ENCODE measurements around a stretch of chr6.

DNA sequence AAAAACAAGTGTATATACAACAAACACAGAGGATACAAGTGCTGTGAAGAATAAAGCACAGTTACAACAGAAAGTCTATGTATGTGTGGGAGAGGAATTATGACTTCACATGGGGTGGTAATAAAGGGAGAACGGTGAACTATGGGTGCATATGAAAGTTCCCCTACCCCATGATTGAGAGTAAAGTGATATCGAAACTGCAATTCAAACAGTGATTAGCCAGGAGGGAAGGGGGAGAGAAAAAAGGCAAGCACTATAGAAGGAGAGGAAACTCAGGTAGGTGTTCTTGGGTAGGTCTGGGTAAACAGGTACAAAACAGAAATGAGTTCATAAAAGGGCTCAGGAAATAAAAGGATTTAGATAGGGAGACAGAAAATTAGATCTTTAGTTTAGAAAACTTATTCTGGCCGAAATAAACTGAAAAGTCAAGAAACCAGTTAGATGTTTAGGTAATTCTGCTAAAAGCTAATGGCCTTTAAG, 24.4 kb downstream of the HBS1L start:
- PRO-cap: unidirectional peak, minus-strand start at position 176 of the sequence

GRCh38 chr6:135191717-135192156, 10.6 kb downstream of the MYB start:
- PRO-cap: no peak

DNA sequence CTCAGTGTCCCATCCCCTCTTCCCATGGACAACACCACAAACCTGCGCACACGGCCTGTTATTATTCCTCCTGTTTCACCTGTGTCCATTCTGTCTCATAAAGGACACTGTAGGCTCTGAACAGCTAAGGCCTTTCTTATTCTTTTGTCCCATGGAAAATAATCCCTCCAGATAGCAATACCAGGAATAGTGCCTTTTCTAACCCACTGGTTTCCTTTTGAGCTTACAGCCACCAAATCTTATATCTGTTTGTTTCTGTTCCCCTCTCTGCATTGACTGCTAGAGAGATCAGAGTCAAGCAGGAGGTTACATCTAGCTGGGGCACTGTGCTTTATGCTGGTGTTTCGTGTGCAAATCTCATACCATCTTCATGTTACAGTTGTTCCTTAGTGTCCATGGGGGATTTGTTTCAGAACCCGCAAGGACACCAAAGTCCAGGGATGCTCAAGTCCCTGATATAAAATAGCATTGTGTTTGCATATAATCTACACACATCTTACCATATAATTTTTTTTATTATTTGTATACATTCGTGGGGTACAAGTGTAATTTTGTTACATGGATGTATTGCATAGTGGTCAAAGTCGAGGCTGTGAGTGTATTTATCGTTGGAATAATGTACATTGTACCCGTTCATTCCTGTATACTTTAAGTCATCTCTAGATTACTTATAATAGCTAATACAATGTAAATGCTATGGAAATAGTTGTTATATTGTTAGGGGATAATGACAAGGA, 34.9 kb downstream of the MYB start:
- PRO-cap: no peak

DNA sequence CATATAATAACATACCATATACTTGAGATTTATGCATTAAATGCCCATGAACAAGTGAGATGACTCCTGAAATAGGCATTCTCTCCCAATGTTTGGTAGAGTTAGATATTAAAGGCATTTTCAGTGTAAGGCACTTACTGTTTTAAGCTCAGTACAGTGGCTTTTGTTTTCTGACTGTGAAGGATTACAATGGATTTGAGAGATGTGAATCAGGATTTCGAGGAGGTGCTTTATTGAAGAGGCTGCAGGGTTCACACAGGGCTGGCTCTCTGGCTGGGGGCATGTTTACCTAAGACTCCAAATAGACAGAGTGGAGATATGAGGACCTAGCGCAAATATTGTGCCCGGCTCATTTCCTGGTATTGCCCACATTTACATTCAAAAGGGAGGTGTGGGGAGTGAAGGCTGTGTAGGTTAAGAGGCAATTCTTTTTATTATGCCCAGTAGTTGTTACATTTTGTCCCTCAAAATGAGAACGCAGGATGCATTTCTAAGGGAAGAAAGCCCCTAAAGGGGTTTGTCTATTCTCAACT, 70.3 kb downstream of the MYB start:
- PRO-cap: no peak

GRCh38 chr6:135322896-135323516, 141.9 kb downstream of the MYB start:
- PRO-cap: no peak

- PRO-cap: no peak
Observed at GRCh38 chr6:135722668-135722955, 128.9 kb upstream of the PDE7B start.

DNA sequence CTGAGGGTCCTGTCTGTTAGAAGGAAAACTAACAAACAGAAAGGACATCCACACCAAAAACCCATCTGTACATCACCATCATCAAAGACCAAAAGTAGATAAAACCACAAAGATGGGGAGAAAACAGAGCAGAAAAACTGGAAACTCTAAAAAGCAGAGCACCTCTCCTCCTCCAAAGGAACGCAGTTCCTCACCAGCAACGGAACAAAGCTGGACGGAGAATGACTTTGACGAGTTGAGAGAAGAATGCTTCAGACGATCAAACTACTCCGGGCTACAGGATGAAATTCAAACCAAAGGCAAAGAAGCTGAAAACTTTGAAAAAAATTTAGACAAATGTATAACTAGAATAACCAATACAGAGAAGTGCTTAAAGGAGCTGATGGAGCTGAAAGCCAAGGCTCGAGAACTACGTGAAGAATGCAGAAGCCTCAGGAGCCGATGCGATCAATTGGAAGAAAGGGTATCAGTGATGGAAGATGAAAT, 149.7 kb downstream of the PDE7B start:
- PRO-cap: no peak

DNA sequence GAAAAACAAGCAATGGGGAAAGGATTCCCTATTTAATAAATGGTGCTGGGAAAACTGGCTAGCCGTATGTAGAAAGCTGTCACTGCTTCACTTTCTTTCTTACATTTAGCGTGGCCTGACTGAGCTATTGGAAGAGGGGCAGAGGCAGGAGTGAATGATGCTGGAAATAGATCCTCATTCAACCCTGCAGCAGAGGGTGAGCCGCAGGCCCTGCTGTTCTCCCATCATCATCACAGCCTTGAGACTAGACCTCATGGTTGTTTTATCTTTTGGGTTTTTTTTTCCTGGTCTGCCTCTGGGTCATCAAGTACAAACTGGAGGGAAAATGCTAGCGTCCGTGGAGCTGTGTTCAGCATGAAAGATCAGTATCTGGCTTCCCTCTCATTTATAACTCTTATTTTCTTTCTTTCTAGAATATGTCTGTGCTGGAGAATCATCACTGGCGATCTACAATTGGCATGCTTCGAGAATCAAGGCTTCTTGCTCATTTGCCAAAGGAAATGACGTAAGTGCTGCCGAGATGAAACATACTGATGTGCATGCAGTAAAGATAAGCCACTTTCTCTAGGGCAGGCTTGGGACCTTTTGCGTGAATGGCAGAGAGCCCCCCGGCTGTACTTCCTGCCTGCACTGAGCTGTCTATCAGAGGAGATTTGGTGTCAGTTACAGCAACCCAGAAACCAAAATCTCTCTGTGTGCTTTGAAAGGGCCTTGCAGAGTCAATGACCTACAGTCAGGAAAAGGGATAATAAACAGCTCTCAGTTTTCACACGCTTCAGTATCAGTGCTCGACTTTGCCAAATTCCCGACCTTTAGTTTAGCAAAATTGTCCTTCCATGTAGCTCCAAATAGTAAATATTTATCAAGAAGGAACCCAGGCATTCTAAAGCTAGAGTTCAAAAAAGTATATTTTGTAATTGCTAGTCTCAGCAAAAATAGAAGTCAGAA, 76.5 kb downstream of the MTFR2 start:
- PRO-cap: no peak

GRCh38 chr6:136921382-136922133, 543 bp upstream of the SLC35D3 start:
- PRO-cap: no peak

DNA sequence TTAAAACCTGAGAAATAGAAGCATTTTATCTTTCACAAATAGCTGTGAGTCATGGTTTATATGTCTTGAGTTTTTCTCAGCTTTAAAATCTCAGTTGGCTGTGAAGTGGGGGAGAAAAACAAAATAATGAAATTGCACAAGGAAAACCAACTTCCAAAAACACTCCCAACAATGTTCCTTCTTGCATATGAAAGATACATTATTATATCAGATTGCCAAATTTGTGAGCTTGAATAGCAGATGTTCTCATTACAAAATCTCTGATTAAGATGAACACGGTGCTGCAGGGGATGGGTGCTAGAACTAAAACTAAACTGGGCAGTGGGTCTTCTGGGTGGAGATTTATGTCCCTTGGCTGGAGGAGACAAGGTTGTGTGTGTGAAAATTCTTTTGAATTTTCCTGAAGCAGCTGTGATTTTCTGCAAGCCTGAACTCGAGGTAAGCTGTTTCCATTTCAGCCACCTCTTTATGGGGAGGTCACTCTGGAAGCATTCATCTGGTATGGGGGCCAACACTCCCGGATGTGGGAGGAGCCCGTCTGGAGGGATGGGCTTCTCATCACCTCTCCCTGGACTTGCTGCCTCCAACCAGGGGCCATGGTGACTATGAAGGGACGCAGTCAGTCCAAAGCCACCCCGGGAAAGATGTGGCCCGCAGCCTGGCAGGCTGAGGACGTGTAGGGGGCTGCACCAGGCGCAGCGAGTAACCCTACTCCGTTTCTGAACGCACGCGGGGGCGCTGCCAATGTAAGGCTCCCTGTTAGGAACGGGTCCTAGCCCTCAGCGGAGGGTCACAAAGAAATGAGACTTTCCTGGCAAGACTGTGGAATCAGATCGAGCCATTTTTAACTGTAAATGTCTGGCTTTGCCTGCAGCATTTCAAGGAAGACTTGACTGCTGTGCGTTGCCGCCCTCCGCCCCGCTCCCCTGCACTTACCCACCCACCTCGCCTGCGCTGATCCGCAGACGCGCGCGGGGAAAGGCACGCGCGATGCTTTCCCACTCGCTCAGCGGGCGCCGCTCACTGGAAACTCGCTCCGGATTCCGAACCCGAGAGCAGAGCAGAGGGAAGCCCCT, 55.3 kb downstream of the IL20RA start:
- PRO-cap: no peak

- PRO-cap: unidirectional peak, plus-strand start at chr6:137234233
Observed at GRCh38 chr6:137234062-137234460, 14.9 kb upstream of the IFNGR1 start.

DNA sequence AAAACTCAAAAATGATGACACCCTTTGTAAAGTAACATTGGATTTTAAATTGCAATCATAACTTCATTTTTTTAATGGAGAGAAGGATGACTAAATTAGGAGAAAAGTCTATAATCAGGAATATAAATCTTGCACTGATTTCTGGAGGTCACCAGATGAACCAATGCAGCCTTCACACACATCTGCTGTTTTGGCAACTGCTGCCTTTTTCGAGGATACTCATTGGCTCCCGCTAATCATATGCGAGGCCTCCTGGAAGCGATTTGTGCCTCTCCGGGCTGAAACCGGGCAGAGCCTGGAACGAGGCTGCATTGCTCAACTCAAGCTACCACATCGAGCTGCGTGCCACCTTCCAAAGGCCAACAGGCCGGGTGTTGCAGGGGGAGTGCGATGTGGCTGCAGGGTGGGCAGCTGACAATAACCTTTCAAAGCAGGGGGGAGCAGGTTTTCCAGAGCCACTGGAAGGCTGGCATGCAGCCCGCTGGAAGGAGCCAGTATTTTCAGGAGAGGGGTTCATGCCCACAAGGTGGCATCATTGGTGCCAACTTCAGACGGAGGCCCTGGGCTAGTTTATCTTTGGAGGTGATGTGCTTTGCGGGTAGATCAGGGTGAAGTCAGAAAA, 122.5 kb upstream of the IFNGR1 start:
- PRO-cap: no peak

DNA sequence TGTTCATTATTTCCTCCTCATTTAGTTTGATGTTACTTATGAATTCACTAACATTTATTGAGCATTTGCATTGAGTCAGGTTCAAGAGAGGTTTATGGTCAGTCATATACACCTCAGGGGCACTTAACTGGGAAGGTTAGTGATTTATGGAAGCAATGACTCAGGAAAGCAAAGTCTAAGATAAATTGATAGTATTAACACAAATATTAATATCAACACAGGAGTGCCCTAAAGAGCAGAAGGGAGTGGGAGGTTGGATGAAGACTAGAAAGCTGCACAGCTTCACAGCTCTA, 177.0 kb upstream of the TNFAIP3 start:
- PRO-cap: no peak

- PRO-cap: no peak
Observed at GRCh38 chr6:137717201-137718063, 149.6 kb upstream of the TNFAIP3 start.

DNA sequence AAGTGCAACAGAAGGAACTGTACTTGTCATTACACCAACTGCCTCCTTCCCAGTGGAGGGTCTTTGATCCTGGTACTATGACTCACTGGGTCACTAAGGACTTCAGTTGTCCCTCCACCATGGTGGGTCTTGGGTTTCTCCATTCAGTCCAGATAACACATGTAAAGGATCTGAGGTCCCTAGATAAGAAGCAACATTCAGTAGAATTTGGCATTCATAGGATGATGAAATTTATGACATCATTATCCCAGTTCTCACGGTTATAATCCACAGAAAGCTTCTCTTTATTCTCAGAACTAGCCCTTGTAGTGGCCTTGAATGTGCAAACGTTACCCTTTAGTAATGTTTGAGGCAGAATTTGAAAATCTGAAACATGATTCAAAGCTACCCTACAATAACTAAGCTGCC, 3.8 kb upstream of the TNFAIP3 start:
- PRO-cap: no peak

DNA sequence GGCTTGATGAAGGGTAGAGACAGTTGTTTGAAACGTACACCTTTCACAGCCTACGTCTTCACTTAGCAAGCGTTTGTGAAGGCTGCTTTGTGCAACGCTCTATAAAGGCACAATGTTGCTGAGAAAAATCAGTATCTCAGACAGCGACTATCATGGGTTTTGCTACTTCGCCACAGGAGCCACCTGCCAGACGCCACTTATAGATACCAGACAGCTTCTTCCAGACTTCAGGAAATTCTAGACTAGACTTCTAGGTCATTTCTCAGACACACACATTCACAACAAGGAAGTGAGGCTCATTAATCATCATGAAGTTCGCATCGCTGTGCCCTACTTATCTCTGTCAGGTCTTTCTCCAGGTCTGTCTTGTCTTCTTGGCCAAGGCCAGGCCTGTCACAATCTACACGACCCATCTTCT, 115.3 kb downstream of the TNFAIP3 start:
- PRO-cap: no peak

DNA sequence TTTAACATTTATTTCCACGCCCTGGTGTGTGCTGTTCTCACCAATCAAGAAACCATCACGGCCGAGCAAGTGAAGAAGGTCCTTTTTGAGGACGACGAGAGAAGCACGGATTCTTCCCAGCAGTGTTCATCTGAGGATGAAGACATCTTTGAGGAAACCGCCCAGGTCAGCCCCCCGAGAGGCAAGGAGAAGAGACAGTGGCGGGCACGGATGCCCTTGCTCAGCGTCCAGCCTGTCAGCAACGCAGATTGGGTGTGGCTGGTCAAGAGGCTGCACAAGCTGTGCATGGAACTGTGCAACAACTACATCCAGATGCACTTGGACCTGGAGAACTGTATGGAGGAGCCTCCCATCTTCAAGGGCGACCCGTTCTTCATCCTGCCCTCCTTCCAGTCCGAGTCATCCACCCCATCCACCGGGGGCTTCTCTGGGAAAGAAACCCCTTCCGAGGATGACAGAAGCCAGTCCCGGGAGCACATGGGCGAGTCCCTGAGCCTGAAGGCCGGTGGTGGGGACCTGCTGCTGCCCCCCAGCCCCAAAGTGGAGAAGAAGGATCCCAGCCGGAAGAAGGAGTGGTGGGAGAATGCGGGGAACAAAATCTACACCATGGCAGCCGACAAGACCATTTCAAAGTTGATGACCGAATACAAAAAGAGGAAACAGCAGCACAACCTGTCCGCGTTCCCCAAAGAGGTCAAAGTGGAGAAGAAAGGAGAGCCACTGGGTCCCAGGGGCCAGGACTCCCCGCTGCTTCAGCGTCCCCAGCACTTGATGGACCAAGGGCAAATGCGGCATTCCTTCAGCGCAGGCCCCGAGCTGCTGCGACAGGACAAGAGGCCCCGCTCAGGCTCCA, 43.2 kb upstream of the SMIM28 start:
- PRO-cap: no peak

GRCh38 chr6:138439361-138440069, 35.5 kb downstream of the HEBP2 start:
- PRO-cap: no peak

- PRO-cap: no peak
Observed at GRCh38 chr6:138693408-138694150, 80.0 kb upstream of the CCDC28A start.

DNA sequence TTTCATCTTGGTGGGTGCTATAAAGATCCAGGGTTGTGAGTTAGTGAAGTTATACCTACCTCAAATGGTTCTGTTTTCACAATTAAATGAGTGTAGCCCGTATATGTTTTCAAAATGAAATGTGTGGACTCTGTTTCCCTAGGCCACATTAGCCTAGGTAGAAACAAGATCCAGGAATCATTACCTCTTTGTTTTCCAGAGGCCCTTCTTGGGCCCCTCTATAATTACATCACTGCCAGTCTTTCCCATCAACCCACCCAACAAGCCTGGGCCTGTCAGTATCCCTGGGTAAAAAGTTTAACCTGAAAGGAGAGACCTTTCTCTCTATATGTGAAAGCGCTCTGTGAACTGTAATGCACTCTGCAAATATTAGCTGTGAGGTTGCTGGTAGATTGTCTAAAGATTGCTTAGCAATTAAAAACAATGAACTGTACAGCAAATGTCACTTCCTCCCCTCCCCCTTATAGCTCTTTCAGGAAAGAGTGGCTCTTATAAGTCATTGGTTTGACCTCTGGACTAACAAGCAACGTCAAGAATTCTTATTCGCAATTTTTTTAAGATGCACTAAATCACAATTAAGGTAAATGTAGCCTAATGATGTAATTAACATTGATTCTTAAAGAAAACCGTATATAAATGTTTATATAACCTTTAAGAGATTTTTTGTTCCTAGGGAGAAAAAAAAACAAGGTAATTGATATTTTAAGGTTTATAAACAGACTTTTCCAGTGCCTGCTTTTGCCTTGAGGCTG, 18.3 kb downstream of the ECT2L start:
- PRO-cap: no peak